ENCODE results near the genes FAT3, SMCO4, MED17 and VSTM5.

- PRO-cap = unidirectional peak, plus-strand start at chr11:90431989
Measured at GRCh38 chr11:90431794-90432101, 208.9 kb upstream of the CHORDC1 start.

DNA sequence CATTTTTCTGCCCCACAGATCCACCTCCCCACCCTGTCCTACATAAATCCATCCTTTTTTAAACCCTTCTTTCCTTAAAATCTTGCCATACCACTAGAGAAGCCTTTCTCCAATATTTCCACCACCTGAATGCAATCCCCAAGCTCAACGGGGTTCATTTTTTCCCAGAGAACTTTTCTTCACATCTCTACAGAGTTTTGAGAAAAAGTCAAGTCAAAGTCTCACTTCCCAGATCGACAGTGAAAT lies 375.1 kb upstream of the FAT3 start:
- PRO-cap = no peak

DNA sequence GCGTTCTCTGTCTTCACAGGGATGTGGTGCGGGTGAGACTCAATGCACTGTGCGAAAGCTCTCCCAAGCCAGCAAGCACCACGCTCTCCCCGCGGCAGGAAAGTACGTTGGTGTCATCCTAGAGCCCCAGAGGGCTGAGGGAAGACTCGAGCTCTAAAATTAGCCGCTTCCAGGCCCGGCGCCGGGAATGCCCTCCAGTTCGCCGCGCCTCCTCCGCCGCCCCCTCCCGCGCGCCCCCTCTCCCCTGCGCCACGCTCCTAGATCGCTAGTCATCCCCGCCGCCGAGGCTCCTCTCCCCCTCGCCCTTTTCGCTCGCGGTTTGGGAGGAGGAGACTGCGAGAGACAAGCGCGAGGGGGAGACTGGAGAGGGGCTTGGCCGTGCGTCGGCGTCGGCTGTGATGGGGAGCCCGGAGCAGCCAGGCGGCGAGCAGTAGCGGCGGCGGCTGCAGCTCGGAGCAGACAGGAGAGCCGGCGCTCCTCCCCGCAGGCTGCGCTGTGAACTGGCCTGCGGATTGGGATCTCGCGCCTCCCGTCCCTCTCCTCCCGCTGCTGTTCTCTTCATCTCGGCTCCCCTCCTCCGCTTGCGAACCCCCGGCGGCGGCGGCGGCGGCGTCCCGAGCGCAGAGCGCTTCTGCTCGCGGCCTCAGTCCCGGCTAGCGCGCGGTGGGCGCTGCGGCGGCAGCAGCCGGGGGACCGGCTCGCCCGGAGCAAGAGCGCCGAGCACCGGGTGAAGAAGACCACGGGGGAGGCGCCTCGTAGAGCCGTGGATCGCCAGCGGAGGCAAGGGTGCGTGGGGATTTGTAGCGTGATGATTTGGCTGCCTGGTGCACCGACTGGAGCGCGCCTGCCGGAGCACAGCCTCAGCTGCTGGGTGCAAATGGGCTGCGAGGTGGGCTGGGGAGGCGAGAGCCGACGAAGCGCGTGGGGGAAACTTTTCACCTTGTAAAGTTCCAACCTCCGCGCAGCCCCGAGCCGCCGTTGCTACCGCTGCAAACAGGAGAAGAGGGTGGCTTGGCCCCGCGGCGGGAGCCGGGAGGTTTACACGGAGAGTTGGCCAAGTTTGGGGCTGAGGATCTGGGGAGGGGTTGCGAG lies at the start of gene FAT3:
Gene FAT3 (plus strand): TSS at position 430 of the 1,092 bp plus-strand sequence.
- PRO-cap = bidirectional peak, plus-strand start at position 373 of the sequence, minus-strand start at position 308 of the sequence; bidirectional peak, plus-strand start at position 430 of the sequence, minus-strand start at position 502 of the sequence

DNA sequence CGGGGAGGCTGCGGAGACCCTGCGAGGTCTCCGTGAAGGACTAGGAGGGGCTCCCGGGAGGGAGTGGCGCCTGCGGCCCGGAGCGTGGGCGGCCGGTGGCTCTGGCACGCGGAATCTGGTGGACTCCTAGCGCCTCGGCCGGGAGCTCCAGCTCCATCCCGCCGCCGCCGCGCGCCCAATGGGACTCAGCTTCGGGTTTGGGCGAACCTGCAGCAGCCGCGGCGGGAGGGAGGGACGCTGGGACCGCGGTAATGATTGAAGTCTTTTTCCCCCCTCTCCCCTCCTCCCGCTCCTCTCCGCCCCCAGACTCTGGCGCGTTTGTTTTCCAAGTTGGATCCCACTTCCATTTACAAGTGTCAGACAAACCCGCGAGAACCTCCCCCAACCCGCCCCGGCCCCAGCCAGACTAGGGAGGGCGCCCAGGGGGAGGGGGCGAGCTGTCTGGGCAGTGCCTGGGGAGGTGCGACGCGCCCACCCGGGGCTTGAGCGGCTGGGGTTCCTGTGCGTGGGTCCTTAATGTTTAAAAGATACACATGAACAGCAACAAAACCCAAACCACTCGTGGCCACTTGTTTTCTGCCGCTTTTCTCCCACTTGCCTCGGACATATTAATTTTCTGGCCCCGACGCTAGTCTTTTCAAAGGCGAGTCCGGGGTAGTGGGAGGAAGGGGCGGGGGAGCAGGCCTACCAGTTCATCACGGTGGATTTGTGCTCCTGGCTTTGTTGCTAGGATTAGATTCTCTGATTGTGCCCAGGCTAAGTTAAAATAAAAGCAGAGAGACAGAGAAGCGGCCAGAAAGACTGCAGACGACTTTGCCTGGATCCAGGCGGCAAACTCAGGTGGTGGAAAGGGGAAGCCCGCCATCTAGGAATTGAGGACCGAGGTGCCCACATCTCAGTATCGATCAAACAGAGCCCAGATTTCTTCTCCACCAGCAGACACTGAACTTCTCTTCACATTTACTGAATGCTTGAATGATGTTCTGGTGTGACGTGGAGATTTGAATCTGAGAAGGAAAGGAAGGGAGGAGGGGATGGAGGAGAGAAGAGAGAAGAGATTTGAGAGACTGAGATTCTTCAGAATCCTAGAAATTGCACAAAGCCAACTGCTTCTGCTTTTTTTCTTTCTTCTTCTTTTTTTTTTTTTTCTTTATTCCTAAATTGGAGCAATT lies 2.4 kb downstream of the FAT3 start:
- PRO-cap = bidirectional peak, plus-strand start at position 91 of the sequence, minus-strand start at position 117 of the sequence; bidirectional peak, plus-strand start at position 428 of the sequence, minus-strand start at position 180 of the sequence

DNA sequence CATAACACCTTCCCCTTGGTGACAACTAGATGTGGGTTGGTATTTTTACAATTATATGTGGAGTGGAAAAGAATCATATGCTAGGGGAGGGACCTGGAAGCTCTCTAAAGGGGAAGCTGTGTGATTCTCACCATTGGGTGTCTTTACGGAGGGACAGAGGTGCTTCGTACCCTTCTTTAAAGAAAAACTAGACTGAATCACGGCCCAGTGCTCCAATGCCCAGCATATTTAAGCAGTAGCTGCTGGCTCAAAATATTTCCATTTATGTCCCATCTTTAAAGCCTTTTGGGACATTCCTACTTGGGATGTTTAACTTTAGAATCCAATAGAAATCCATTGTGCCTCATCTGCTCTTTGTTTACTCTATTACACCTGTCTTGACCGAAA lies 198.9 kb upstream of the MTNR1B start:
- PRO-cap = no peak

DNA sequence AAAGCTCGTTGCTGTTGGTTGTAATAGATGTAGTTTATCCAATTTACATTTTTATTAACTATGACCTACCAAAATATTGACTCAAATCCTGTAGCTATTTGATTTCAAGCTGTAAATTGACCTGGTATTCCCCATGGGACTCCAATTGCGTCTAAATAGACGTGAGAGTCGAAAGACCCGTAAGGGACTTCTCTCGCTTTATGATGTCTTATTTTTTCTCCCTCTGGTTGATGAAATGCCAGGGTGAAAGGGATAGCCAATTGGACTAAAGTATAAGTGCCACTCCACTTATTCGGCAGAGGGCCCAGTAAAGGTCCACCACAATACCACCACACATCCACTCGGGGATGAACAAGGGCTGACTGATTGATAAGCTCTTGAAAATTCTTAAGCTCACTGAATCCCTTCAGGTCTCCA lies 91.1 kb downstream of the SLC36A4 start:
- PRO-cap = no peak

GRCh38 chr11:93116224-93117350 lies 81.2 kb downstream of the SLC36A4 start:
- PRO-cap = no peak

- PRO-cap = no peak
Measured at GRCh38 chr11:93176821-93177548, 20.8 kb downstream of the SLC36A4 start.

DNA sequence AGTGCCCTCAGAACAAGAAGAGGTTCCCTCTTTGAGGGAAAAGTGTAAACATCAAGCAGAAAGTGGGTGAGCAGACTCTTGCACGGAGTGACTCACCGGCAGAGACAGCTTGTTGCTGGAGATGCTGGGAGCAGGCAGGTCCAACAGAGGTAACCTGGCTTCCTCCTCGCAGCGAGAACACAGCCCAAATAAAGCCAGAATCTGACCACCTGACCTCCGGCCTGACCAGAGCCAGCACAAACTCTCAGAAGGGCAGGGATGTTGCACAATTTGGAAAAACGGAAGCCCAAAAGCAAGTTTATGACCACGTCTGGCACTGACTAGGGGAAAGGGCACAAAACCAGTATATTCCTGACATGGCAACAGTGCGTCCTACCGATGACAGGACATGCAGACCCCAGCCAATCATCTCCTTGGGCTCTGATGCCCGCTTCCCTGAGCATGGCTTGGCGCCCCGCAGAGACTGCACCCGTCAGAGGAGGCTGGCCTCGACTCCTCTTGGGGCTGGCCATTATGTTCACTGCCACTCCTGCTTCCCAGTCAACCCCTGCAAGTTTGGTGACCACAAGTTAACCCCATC lies 5.4 kb downstream of the SMCO4 start:
- PRO-cap = no peak

DNA sequence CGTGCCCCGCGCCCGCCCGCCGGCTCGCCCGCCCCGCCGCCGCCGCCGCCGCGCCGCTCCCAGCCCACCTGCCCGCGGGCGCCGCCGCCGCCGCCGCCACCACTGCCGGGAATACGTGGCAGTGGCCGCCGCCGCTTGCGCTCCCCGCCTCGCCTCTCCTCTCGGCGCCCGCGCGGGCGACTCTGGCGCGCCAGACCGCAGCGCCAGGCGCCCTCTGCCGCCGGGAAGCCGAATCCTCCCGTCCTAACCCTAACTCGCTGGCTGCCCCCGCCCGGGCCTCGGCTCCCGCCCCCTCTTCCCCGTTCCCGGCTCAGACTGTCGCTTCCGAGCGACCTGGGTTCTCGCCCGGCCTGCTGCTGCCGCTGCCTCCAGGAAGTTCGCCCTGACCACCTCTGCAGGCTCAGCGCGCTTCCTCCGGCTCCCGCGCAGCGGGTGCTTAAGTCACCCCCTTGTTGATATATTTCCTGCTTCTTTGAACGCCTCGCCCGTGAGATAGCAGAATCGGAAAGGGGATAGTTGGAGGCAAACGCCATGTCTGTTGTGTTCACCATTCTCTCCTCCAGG lies at the start of gene SMCO4:
Gene SMCO4 (minus strand): TSS at position 184 of the 564 bp plus-strand sequence.
- PRO-cap = bidirectional peak, plus-strand start at position 313 of the sequence, minus-strand start at position 184 of the sequence

- PRO-cap = no peak
Measured at GRCh38 chr11:93730275-93731241, 10.7 kb downstream of the TAF1D start.

GRCh38 chr11:93741762-93742488 lies 453 bp downstream of the C11orf54 start:
- PRO-cap = bidirectional peak, plus-strand start at chr11:93741877, minus-strand start at chr11:93741847; bidirectional peak, plus-strand start at chr11:93742103, minus-strand start at chr11:93742083

- PRO-cap = bidirectional peak, plus-strand start at chr11:93783948, minus-strand start at chr11:93783953; bidirectional peak, plus-strand start at chr11:93784362, minus-strand start at chr11:93784162
Measured at GRCh38 chr11:93783723-93784468, at the start of gene MED17. MED17 (plus strand) TSS chr11:93784282.

DNA sequence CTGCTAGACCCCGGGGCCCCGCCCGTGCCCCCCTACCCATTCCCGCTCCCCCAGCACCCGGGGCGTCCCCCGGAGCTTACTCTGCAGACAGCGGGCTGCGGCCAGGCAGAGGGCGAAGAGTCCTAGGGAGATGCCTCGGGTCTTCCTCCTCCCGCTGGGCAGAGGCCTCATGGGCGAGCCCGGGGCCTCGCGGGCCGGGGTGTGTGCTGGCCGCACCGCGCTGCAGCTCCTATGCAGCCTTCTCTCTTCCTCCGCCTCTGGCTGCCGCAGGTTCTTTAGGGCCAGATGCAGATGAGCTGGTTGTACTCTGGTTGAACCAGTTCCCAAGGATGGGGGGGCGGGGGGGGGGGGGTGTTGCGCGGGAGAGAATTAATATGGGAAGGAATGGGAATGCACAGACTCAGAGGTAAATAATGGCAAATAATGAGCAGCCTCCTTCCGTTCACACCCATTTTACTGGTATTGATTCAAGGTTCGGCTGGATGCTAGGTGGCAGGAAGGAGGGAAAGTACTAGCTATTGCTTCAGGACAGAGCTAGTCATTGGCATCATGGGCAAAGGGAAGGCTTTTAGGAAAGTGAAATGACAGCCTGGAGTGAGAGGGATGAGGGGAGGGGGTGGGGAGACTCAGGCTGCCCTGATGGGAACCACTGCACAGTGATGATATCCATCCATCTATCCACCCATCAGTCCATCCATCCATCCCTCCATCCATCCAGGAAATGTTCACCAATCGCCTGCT lies at the start of gene VSTM5:
Gene VSTM5 (minus strand): TSS at position 287 of the 741 bp plus-strand sequence.
- PRO-cap = no peak

DNA sequence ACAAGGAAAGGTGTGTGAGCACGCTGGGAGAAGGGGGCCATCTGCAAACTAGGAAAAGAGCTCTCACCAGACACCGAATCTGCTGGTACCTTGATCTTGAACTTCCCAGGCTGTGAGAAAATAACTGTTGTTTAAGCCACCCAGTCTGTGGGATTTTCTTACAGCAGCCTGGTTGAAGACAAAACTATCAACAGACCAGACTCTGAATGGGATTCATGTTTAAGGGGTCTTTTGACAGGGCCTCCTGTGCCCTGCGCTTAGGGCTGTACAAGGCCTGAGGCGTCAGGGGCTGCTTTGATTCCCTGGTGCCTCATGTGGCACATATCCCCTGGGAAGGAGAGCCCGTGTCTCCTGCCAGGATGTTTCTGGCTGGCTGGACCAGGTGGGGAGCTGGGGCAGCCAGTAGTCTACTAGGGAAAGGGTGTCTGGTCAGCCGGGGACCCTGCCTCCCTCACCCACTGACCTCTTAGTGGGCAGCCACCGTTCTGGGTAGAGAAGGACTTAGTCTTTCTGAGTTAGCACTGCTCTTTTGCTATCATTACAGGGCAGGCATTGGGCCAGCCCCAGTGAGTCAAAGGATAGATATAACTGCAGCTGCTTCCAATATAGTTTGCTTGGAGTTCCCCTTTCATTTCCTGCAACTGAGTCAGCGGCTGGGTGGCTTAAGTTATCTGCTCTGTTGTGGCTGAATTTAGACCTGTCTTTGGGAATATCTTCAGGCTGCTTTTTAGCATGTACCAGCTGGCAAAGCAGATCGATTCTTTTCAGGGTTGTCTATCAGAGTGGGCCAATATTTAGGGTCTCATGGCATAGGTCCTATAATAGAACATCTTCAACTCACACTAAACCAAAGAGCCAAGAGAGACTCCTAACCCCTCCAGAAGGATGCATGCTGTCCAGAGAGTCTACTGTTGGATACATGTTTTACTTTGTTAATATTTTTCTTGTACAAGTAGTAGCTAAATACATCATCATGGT lies 6.4 kb downstream of the PANX1 start:
- PRO-cap = no peak

- PRO-cap = no peak
Measured at GRCh38 chr11:94200796-94201663, 72.4 kb downstream of the PANX1 start.

DNA sequence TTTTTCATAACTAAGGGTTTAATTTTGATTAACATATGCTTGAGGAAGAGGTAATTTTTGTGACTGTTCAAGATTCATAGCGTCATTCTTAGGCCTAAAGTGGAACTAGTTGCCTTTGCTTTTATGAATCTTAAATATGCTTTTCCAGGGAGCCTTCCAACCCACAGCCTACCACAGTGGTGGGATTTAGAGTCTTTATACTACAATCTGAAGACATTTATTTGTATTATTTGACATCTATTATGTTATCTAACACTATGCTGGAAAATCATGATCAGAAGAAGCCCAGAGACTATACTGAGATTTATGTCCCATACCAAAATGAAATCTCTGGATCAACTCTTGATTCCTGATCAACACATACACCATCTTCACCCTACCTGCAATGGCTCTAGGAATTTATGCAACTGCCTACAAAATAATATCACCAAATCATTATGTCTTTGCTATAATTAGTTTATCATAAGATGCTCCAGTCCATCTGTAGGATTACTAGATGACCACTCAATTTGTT lies 6.9 kb downstream of the ANKRD49 start:
- PRO-cap = no peak

GRCh38 chr11:94746456-94747136 lies 21.6 kb upstream of the AMOTL1 start:
- PRO-cap = no peak

DNA sequence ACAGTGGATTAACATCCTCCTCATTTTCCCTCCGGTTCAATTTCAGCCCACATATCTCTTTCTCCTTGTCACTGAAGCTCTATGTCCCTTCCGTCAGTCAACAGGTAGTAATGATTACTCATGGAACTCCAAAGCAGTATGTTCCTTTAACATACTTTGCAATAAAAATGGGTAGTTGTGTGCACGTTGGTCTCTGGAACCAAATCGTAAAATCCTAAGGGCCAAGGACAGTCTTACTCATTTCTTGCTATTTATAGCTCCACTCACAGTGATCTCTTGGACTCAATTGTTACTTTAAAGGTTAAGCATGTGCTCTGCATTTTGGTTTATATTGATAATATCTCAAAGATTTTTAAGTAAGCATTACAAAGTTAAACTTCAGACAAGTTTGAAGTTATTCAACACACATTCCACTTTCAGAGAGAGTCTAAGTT lies 20.3 kb downstream of the AMOTL1 start:
- PRO-cap = no peak

DNA sequence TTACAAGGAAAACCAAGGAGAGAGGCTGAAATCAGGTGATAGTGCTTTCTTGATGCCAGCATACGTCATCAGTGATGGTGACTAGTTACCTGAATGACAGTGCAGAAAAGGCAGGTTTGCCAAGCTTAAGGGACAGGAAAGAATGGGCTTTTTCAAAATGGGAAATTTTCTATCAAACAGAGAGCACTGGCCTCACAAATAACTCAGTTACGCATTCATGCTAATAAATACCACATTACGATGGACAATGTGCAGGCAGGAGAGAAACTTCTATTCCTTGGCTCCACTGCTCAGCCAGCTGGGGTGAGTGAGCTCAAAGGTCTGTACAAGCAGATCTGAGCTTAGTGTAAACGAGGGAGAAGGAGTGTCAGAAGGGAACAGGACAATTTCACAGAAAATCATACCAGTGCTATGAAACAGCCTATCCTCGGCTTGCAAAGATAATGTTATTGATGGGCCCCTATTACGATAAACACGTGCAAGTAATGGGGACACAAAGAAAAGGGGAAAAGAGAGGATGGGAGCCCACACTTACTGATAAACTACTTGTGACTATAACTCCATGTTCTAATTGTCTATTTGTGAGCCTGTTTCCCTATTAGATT lies 46.1 kb downstream of the AMOTL1 start:
- PRO-cap = no peak